Bile duct (tissue), 1 donor: ENCODE data around the gene RAB3C.

DNA sequence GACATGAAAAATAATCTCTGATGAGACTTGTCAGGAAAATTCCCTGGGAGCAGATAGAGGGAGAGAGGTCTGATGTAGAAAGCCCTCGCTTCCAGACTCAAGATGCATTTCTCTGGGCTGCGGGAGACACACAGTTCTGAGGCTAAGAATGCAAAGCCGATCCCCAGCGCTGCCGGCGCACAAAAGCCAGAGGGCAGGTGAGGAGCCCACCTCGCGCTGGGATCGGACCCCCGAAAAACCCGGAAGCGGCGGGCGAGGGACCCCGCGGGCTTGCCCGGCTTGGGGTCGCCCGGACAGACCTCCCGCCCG lies 581 bp downstream of the PLK2 start:
- PRO-cap: no peak

DNA sequence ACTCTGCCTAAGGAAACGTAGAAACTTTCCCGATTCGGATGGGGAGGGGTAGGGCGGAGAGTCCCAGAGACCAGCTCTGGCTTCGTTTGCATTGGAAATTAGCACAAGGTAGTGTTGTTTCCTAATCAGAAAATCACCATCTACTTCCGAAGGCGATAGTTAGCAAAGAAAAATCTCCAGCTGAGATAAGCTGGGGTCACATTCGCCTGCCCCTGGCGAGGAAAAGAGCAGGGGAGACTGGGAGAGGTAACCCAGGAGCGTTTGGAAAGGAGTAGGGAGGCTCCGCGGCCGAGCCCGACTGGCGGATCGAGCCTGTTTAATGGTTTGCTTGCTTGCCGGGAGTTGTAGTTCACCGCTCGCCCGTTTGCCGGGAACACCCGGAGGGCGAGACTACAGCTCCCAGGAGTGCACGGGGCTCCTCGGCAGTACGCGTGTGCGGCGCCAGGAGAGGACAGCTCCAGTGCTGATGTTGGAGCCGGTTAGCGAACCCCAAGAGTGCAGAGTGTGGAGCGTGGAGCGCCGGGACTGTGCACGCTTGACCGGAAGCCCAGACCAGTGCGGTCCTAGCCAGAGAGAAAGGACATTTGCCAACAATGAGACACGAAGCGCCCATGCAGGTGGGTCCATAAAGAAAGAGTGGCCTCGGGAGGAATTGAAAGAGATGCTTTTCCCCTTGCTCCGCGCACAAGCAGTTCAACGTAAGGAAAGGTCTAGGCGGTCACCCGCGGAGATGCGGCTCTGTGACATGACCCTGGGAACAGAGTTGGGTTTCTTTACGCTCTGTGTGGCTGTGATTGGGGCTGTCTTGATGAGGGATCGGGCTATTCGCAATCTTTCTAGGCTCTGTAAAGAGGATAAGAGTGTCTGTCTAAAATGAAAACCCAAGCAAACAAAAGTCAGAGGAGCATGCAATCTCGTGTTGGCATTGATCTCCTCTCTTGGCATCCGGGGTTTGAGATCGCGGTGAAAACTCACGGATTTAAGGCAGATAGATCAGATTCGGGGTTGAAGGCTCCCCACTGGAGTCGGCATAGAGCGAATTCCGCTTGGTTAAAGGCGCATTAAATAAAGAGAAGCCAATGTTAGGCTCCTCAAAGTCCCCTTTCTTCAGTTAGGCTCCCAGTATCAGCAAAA lies at the start of gene RAB3C:
Gene RAB3C (plus strand): TSS at position 460 of the 1,134 bp plus-strand sequence.
- PRO-cap: no peak

DNA sequence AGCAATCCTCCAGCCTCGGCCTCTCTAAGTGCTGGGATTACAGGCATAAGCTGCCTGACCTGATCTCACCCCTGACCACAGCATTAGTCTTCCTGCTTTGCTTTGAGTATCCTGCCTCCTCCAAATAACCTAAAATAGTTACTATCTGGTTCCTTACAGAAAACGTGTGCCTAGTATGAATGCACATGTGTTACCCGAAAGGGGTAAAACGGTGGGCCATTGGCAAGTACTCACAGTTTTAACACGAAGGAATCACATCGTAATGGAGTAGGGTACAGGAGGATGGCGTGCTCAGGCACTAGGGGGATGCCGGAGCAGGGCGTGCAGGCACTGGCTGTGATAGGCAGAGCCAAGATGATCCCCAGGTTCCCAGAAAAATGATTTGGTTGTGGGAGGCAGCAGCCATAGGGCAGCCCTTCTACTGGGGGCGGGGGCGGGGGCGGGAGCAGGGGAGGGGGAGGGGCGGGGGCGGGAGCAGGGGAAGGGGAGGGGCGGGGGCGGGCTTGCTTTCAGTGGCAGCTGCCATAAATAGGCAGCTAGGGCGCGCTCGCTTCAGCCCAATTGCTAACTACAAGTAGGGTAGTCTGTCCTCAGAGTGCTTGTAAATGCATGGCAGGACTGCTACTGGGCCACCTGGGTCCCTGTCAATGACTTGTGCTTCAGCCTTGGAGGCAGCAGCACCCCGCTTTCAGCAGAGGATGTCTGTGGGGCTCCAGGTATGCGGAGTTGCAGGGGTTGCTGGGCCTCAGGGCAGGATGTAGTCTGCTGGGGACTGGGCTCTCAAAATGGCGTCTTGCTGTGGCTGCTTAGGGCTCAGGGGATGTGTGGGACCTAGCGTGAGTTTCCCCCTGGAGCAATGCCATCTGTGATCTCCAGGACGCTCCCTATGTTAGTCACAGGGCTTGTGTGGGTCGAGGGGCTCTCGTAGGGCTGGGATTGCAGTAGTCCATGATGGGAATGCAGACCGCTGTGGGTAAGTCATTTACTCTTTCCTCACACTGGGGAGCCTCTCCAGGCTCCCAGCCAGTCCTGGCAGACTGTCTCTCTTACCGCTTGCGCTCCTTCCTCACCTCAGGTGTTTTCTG lies 354.3 kb downstream of the RAB3C start:
- PRO-cap: no peak

GRCh38 chr5:58969207-58969930 lies 386.5 kb downstream of the RAB3C start:
- PRO-cap: no peak

DNA sequence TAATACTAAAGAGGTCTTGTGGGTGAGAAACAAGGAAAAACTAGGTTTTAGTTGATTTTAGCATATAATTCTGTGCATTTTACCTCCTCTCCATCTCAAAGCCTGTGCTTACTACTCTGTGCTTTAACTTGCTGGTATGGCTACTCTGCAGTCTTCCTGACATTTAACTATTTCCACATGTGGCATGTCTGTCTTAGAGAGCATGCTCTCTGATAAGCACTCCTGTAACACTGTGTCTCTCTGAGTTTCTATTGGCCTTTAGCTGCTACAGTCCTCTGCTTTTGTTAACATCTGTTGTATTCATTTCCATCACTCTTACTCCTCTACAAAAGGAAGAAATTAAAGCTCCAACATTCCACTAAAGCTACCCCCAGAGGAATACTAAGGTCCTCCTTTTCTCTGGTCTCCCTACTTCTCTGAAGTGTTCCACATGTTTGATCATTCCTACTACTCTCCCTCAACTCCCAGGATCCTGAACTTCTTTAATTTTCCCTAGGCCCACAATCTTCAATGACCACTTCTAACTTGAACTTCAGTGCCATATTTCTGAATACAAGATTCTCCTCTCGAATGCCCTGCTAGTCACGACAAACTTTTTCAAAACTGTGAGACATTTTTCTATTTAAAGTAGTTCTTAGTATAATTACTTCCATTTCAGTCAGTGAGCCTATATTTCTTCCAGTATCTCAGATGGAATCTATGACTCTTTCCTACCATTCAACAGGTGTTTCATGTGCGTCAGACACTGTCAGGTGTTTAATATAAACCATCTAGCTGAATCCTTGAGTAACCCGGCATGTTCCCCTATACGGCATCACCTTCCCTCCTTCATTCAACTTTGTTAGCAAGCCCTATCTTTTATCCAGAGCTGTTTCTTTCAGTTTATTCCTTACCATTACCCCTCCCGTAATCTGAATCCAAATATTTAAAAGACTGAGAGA lies 418.6 kb downstream of the RAB3C start:
- PRO-cap: no peak

- PRO-cap: no peak
Observed at GRCh38 chr5:59274904-59275415, 618.6 kb downstream of the PDE4D start.

DNA sequence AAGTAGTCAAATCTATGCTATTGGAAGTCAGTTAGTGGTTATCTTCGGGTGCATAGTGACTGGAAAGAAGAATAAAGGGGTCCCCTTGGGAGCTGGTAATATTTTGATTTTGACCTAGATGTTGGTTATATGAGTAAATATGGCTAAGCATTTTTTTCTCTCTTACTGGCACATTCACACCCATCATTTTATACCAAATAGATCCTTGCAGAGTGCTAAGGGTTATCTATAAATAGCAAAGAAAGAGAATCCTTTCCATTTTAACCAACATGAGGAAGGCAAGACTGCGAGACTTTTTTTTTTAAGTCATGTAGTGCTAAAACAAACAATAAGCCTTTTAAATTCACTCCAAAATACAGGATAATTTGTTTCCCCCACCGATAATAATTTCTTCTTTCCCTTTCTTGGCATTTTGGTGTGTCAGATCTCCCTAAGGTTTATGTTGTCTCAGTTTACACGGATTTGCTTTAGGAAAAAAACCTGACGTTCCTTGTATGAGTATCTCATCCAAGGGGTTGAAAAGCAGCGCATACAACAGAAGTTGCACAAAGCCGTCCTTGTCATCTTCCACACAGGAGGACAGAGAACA lies 547.3 kb downstream of the PDE4D start:
- PRO-cap: no peak

DNA sequence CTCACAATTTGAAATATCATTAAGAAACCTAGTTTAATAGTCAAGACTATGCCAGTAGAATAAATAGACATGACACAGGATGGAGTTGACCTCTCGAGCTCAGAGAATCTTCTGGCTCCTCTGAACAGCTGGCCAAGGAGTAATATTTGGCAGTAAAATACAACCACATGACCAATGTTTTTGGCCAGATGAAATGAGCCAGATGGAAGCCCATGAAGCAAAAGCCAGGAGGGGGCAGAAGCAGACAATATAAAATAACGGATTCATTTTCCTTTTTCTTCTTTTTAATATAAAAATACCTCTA lies 542.2 kb downstream of the PDE4D start:
- PRO-cap: no peak

GRCh38 chr5:59450661-59451628 lies 442.6 kb downstream of the PDE4D start:
- PRO-cap: no peak

DNA sequence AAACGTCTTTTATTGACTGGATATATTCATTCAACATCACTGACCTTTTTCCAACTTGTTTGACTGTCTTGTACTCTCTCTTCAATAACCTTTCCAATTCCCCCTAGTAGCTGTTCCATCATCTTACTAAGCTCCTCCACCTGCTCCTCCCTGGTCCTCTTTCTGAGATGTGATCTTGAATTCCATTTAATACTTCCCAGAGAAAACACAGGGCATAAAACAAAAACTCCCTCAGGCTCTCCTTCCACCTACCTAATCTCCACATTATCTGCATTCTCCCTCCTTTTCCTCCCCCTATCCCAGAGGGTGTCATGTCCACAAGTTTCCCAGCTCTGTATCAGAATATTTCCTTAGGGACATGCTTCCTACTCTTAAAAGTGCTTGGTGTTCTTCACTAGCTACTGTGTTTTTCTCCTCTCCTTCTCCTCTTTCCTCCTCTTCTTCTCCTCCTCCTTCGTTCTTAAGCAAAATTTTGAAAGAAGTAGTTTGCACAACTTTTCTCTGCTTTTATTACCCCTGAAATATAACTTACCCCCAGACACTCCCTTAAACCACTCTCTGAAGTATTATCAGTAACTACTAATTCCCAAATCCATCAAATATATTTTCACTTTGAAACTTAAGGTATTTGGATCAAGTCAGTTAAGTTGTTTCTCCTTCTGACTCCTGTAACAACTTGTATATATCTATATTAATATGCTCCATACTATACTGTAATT lies 314.9 kb downstream of the PDE4D start:
- PRO-cap: no peak

GRCh38 chr5:59591822-59592585 lies 301.5 kb downstream of the PDE4D start:
- PRO-cap: no peak

DNA sequence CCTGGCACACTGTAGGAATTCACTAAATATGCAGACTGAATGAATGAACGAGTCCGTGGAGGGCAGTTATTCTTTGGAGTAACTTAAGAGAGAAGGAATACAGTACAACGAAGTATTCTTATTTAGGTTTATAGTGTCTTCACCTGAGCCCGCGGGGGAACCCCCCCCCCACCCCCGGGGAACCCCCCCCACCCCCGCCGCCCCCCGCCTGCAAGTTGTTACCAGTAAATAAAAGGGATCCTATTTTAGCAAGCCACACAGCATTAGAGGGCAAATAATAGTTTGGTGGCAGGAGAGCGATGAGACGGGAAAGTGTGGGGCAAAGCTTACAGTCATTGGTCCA lies 353 bp downstream of the ERCC8 start:
- PRO-cap: no peak

DNA sequence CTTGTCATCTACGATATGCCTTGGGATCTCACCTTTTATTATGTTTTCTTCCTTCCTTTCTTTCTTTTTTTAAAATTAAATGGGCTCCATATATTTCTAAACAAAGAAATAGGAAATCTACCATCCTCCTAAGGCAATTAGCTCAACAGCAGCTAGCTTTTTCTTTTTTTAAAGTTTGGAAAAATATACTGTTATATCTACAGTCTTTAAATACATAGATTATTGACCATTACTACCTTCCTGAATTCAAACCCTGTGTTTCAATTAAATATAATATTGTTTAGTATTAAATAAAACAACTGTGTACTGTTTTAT lies 92.6 kb downstream of the SMIM15 start:
- PRO-cap: no peak

DNA sequence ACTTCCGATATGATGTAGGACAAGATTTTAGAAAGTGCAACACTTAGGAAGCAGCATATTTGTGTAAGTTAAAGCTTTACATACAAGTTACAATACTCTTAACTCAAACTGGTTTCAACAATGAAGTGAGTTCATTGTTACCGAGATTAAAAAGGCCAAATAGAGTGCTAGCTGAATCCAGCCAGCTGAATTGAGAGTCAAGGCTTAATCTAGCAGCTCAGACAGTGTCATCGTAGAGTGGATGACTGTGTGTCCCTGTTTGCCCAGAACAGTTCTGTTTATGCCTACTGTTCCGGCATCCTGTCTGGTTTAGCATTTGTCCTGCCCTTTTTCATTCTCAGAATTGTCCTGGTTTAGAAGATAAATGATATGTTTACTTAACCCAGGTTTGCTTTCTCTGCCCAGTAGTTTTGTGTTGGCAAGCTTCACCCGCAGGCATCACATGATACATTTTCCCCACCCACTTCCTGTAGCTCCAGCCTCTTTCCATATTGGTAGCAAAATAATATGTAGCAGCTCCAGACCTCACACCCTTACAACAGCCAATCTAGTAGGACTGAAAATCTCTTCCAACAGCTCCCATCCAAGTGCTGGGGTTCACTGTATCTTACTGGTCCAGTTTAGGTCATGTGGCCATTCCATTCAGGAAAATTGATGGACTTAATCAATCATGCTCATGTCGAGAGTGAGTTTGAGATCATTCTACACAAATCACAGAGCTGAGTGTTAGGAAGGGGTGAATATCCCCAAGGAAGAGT lies 41.2 kb upstream of the ZSWIM6 start:
- PRO-cap: bidirectional peak, plus-strand start at position 500 of the sequence, minus-strand start at position 282 of the sequence

GRCh38 chr5:61330243-61330979 lies 1.6 kb upstream of the ZSWIM6 start:
- PRO-cap: bidirectional peak, plus-strand start at chr5:61330597, minus-strand start at chr5:61330481; bidirectional peak, plus-strand start at chr5:61330824, minus-strand start at chr5:61330775

GRCh38 chr5:61334629-61335581 lies 2.8 kb downstream of the ZSWIM6 start:
- PRO-cap: no peak

GRCh38 chr5:61620722-61621652 lies 288.9 kb downstream of the ZSWIM6 start:
- PRO-cap: no peak

GRCh38 chr5:61631176-61631940 lies 299.3 kb downstream of the ZSWIM6 start:
- PRO-cap: no peak

DNA sequence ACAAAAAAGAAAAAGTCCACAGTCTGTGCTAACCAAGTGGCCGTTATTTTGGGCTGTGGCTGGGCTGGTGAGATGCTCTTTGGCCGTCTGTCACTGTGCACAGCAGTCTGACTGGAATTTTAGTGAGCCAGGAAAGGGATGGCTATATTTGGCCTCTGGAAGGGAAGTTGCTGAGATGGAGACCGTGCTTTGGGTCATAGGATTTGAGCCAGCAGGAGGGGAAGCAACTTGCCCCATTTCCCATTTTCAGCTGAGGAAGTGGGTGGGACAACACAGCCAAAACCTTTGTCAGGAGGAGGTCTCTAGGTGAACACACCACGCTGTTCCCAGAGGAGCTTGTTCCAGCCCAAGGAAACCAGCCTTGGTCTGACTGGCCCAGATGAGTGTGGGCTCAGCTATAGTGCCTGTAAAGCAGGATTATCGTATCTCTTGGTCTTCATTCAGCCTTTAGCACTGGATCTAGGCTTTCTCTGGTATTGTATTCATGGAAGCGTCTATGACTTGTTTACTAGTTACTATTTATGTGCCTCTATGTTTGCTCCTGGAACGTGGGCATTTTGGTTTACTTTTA lies 334.3 kb downstream of the ZSWIM6 start:
- PRO-cap: no peak

DNA sequence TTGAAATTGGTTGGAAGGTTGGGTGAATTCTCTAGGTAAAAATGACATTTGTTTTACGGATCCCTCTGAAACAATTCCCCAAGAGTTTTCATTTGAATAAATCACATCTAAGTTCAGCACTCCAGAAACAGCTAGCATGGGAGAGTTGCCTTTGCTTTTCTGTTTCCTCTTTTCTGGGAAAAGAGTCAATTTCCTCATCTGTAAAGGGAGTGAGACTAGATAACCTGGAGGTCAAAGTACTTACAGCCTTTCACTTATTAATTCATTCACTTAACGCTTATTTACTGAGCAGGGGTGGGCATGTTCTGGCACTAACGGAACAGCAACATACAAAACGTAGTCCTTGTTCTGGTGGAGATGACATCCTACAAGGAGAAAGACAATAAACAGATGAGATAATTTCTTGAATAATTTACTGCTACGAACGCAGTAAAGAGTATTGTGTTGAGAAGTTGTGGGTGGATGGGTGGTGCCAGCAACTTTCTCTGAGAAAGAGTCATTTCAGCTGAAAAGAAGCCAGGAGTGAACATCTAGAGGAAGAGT lies 335.5 kb downstream of the ZSWIM6 start:
- PRO-cap: no peak